BE2C (cell line): Measurements from ENCODE around the genes SEMA3C and SRI.

GRCh38 chr7:80735226-80735745, 96.8 kb downstream of the CD36 start:
- RRBS: no CpG with 5 or more reads among the region's 14 CpGs

- RRBS: no CpG with 5 or more reads among the region's 8 CpGs
These were observed 110.3 kb downstream of the CD36 start for GRCh38 chr7:80748633-80749337.

GRCh38 chr7:80918616-80919698, at the start of gene SEMA3C:
SEMA3C (minus strand) TSS chr7:80919051.
- RRBS: 1% methylated on average over 42 of the region's 81 CpGs

DNA sequence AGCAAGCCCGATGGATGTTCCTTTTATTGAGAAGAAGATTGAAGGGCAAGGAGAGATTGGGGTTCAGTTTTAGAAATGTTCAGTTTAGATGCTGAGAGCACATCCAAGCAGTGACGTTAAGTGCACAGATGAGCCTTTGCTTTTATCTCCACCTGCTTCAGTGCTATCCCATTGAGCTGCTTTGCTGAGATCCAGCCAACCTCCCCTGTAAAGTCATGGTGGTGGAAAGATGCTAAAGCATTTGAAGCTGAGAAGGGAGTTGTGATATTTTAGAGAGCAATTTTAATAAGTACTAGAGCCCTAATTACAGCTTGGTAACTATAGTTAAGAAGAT, 76.5 kb downstream of the HGF start:
- RRBS: no CpG with 5 or more reads among the region's 2 CpGs

GRCh38 chr7:81810783-81811079, 40.9 kb upstream of the HGF start:
- RRBS: no CpG with 5 or more reads among the region's 1 CpG

DNA sequence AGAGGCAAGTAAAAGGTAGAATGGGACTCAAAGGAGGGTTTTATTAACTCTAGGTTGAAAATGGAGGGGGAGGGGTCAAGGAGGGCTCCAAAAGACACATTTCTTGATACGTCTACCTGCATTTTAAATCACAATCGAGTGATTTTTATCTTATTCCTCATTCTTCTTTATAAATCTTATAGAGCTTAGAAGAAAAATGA, 49.6 kb downstream of the CACNA2D1 start:
- RRBS: no CpG with 5 or more reads among the region's 2 CpGs

DNA sequence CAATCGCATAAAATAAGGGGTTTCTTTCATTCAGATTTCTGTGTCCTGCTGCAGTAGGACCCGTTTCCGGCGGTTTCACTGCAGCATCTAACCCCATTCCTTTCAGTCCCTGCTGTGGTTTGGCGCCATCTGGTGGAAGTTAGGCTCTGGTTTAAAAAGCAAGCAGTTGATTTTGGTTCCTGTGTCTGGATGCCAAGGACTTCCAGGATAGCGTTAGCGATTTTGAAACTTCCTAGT, 128.6 kb upstream of the CACNA2D1 start:
- RRBS: no CpG with 5 or more reads among the region's 7 CpGs

- RRBS: no CpG with 5 or more reads among the region's 28 CpGs
These were observed 188.8 kb downstream of the SEMA3E start for GRCh38 chr7:83459791-83460972.

DNA sequence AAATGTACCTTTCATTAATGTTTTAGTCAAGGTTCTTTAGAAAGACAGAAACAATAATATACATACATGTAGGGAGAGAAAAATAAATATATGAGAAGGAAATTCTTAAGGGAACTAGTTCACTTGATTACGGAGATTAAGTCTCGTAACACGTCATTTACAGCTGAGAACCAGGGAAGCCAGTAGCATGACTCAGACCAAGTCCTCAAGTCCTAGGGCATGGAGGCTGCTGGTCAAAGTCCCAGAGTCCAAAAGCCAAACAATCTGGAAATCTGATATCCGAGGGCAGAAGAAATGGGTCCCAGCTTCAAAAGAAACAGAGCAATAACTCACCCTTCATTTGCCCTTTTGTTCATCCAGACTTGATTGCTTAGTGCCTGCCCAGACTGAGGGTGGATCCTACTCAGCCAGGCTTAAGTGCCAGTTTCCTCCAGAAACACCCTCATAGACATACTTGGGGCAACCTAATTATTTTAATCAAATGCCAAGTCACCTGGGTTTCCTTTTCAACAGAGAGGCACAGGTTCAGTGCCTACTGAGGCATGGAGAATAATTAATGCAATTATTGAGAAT, 484.9 kb downstream of the SEMA3D start:
- RRBS: no CpG with 5 or more reads among the region's 4 CpGs

- RRBS: 1% methylated on average over 12 of the region's 35 CpGs
These were observed 693 bp downstream of the ELAPOR2 start for GRCh38 chr7:87058456-87059466.

- RRBS: no CpG with 5 or more reads among the region's 6 CpGs
These were observed 10.0 kb downstream of the DMTF1 start for GRCh38 chr7:87162090-87162766.

DNA sequence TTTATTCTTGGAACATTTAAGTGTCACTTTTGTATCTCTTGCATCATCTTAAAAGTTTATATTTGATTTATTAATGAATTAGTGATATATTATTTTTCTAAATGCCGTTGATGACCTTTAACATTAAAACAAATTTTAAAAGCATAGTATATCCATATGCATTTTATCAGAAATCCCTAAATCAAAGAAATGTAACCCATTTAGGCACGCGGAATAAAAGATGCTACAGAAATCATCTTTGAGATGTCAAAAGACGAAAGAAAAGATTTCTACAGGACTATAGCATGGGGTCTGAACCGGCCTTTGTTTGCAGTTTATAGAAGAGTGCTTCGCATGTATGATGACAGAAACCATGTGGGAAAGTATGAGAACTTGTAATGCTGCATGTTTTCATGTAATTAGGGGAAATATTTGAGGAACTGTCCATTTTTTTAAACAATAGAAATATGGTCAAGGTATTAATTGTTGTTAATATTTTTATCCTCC, 27.1 kb downstream of the DMTF1 start:
- RRBS: no CpG with 5 or more reads among the region's 6 CpGs

GRCh38 chr7:87188788-87189538, 30.6 kb downstream of the TMEM243 start:
- RRBS: no CpG with 5 or more reads among the region's 4 CpGs

DNA sequence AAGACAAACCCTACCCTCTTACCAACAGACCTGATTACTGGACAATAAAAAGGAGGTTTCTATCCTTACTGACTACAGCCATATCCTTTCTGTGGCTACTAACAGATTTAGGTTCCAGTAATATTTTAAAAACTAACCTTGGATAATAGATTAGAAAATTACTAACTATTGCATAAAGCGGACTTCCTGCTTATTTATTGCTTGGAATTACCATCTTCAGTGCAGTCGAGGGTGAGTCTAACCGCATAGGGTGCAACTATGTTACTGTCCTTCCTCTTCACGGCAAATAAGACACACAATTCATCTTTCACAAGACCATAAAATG, 2.2 kb downstream of the SLC25A40 start:
- RRBS: no CpG with 5 or more reads among the region's 4 CpGs

DNA sequence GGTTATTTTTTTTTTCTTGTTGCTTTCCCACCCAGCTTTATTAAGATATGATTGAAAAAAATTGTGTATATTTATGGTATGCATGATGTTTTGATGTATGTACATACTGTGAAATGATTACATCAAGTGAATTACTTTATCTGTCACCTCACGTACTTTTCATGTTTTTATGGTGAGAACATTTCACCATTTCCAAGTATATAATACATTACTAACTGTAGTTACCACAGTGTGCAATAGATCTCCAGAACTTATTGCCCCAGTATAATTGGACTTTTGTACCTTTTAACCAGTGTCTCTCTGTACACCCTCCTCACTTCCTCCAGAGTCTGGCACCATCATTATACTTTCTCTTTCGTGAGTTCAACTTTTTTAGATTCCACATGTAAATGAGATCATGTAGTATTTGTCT, 111.3 kb downstream of the ADAM22 start:
- RRBS: no CpG with 5 or more reads among the region's 2 CpGs

- RRBS: under 1% methylated on average over 7 of the region's 57 CpGs
These were observed at the start of gene SRI for GRCh38 chr7:88219951-88220869. SRI (minus strand) TSS chr7:88220038.

DNA sequence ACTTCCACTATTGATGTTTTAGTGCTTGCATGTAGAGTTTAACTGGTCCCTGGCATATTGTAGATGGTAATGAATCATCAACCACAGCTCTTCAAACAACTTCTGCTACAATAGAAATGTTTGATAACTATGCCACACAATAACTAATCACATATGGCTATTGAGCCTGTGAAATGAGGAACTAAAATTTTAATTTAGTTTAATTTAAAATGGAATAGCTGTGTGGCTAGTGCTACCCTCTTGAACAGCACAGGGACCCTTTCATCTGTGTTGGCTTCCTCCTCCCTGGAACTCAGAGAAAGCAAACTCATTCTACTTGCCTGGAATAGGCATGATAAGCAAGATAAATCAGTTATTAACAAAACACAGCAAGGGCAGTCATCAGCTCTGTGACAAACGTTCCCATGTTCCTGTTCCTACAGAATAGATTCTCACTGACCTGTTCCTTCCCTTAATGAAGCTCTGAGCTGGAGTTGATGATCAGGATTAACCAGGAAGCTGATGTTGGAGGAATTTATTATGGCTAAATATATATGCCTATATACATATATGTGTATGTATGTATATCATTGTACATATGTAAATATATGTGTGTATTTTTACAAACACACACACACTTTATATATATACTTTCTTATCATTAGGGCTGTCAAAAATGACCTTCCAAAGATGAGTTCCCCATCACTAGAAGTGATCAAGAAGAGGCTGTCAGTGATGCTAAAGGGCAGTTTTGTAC, 5.1 kb upstream of the SRI start:
- RRBS: no CpG with 5 or more reads among the region's 1 CpG

GRCh38 chr7:88346935-88347604, 40.4 kb upstream of the STEAP4 start:
- RRBS: no CpG with 5 or more reads among the region's 9 CpGs

DNA sequence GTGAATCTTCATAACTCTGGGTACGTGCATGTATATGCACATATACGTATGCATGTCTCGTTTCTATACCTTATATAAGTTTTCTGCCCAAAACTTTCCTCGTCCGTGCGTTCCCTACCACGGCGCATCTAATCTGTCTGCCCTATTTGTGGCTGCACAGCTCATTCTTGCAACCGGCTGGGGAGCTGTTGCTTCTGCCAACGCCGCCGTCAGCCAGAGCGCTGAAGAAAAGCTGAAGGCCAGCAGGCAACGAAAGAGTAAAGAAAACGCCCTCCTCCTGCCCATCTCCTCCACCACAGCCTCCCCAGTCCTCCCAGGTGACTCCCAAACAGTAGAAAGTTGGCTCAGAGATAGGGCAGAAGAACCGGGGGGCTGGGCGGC, 700 bp upstream of the ZNF804B start:
- RRBS: no CpG with 5 or more reads among the region's 17 CpGs

GRCh38 chr7:89002886-89003474, 207.4 kb upstream of the TEX47 start:
- RRBS: no CpG with 5 or more reads among the region's 2 CpGs